Measurements from ENCODE around the genes AGTR1, CPB1 and GYG1.

DNA sequence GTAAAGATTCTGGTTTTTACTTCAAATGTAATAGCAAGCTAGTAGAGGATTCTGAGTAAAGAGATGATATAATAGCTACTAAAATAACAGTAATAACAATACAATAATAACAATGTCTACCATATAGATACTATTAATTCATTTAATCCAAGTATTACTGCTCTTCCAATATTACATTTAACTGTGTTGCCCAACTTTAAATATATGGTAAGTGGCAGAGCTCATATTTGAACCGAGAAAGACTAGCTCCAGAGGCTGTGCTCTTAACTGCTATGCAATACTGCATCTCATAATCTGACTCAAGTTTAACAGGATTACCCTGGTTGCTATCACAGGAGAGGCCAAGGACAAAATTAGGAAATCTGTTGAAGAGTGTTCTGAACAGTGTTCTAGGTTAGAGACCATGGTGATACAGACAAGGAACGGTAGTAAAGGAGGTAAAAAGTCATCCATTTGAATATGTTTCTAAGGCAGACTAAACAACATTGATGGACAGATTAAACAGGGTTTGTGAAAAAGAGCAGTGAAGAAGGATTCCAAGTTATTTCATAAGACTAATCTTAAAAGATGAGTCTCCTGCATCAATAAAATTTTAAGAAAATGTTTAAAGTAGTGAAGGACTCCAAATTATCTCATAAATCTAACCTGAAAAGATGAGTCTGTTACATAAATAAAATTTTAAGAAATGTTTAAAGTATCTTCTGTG lies 22.1 kb downstream of the PLOD2 start:
- CAGE, long polyA plus RNA = no peak
- RRBS = no CpG with 5 or more reads among the region's 2 CpGs

DNA sequence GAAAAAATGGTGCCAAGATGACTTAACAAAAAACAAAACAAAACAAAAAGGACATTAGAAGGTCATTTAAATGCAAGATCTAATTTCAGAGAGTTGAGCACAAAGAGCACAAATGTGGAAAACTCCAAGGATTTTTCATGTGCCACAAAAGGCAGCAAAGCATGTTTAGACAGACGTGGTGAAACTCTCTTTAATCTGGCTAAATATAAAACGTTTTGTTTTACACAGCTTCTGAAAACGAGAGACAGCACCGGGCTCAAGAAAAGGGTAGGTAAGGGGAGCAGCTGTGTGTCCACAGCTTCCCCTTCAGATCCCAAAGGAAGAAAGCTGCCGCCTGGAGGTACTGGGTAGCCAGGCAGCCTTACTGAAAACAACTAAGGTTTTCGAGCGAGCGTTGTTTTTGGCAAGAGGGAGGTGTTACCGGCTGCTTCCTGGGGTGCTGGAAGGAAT lies 953 bp downstream of the PLOD2 start:
- CAGE, long polyA plus RNA = no peak
- RRBS = no CpG with 5 or more reads among the region's 9 CpGs

DNA sequence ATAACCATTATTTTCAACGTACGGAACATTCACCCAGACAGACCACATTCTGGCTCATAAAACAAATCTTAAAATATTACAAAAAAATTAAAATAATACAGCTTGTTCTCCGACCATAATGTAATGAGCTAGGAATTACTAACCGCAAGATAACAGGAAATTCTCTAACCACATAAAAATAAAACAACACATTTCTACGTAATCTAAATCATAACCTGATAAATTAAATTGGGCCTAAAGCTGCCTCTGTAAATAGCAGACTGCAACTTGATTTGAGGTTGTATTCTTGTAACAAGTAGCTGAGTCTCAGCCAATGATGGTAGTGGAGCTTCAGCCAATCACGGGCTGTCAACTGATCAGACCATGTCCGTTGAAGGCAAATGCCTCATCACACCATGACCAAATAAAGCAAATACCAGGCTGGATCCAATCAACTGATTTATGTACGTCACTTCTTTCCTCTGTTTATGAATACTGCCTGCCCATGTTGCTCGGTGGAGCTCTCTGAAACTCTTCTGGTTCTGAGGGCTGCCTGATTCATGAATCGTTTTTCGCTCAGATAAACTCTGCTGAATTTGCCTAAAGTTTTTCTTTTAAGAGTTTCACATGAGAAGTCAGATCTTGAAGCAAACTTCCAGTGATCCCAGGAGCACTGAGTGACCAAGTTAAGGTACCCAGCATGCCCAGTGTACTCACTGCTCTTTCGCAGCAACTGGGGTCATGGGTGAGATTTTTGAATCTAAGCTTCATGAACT lies 9.0 kb downstream of the PLSCR4 start:
- CAGE, long polyA plus RNA = no peak
- RRBS = no CpG with 5 or more reads among the region's 12 CpGs

DNA sequence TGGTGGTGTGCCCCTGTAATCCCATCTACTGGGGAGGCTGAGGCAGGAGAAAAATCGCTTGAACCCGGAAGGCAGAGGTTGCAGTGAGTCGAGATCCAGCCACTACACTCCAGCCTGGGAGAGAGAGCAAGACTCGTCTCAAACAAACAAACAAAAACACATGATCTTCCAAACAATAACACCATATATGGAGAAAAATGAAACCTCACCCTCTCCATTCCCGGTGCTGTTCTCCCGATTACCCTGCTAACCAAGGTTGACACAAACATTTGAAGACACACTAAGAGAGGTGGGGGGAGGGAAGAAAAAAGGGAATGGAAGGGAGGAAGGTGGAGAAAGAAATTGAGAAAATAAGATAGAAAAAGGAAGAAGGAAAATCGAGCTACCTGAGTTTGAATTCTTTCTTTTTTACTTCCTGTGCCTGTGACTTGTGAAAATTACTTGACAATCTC lies 1.1 kb upstream of the PLSCR2 start:
- CAGE, long polyA plus RNA = no peak
- RRBS = no CpG with 5 or more reads among the region's 7 CpGs

DNA sequence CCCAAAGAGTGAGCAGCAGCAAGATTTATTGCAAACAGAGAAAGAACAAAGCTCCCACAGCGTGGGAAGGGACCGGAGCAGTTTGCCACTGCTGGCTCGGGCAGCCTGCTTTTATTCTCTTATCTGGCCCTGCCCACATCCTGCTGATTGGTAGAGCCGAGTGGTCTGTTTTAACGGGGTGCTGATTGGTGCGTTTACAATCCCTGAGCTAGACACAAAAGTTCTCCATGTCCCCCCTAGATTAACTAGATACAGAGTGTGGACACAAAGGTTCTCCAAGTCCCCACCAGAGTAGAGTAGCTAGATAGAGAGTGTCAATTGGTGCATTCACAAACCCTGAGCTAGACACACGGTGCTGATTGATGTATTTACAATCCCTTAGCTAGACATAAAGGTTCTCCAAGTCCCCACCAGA lies 161.2 kb downstream of the ZIC4 start:
- CAGE, long polyA plus RNA = no peak
- RRBS = no CpG with 5 or more reads among the region's 7 CpGs

GRCh38 chr3:147370895-147371832 lies 35.2 kb downstream of the ZIC4 start:
- CAGE, long polyA plus RNA = no peak
- RRBS = no CpG with 5 or more reads among the region's 21 CpGs

GRCh38 chr3:147409069-147409259 lies 201 bp upstream of the ZIC1 start:
- CAGE, long polyA plus RNA = no peak
- RRBS = no CpG with 5 or more reads among the region's 15 CpGs

DNA sequence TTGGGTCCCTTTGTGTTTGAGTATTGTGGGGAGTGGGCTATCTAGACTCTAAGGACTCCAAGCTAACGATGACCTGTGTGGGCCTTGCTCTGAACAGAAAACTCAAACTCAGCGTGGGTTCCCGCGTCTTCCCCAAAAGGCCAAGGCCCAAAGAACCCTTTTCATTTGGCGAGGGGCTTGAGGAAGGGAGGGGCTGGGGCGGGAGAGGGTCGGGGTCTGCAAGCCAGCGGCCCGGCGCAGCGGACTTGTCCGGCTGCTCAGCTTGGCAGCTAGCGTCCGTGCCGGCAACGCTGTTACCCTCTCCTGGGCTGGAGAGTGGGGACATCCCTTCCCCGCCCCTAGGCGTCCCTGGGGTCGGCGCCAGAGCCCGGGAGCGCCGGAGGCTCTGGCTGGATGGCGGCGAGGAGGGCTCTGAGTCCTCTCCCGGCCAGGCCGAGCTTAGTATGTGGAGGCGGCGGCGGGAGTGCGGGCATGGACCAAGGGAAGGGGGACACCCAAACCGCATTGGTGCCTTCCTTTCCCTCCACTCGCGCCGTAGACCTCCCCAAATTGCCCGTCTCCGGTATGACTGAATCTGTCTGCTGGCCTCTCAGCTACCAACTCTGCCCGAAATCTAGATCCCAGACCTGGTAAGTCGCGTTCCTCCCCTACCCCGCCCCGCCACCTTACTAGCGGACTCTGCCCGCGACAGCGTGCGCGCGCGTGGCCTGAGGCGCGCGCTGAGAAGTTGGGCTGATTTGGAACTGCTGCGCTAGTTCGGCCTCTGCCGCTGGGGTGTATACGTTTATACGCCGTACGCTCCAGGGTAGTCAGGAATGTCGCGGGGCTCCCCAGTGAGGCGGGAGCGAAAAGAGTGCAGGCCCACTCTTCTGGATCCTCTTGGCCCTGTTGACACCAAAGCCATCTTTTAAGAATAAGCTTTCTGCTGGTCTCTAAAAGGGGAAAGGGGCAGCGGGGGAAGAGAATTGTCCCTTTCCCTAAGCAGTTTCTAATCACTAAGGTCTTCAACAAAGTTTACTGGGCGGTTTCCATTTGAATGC lies 12.1 kb downstream of the ZIC1 start:
- CAGE, long polyA plus RNA = no peak
- RRBS = 8% methylated on average over 10 of the region's 66 CpGs

GRCh38 chr3:147424266-147424737 lies 15.1 kb downstream of the ZIC1 start:
- CAGE, long polyA plus RNA = no peak
- RRBS = 43% methylated on average over 14 of the region's 25 CpGs

- CAGE, long polyA plus RNA = no peak
- RRBS = 3% methylated on average over 27 of the region's 66 CpGs
Observed at GRCh38 chr3:148697329-148698334, at the start of gene AGTR1. TSS of gene AGTR1 (plus strand) at chr3:148697903.

- CAGE, long polyA plus RNA = no peak
Observed at GRCh38 chr3:148735145-148735559, 37.4 kb downstream of the AGTR1 start.

DNA sequence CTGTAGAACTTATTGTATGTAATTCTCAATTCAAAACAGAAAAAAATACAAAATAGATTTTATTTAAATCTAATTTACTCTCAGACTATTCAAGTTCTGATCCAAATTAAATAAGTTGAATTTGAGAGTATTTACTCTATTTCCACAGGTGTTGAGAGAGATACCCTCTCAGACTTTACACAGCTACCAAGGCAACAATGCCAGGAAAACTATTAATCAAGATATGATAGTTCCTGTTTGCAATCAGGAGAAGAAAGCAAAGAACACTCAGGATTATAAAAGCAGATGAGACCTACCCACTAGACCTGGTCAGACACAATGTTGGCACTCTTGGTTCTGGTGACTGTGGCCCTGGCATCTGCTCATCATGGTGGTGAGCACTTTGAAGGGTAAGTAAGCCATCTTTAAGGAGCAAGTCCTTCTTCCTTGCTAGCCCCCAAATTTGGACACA lies at the start of gene CPB1:
Gene CPB1 (plus strand): TSS at position 306 of the 451 bp plus-strand sequence.
- CAGE, long polyA plus RNA = no peak

- CAGE, long polyA plus RNA = no peak
- RRBS = no CpG with 5 or more reads among the region's 10 CpGs
Observed at GRCh38 chr3:148955593-148956277, 35.6 kb upstream of the GYG1 start.

GRCh38 chr3:148991121-148991684 lies at the start of gene GYG1:
TSS of gene GYG1 (plus strand) at chr3:148991540.
- CAGE, long polyA plus RNA = start-site peak on the plus strand at chr3:148991454-148991620, 1,015 and 739 reads in 2 replicates
- RRBS = under 1% methylated on average over 13 of the region's 58 CpGs

GRCh38 chr3:148993950-148994407 lies 2.6 kb downstream of the GYG1 start:
- CAGE, long polyA plus RNA = no peak
- RRBS = no CpG with 5 or more reads among the region's 6 CpGs

DNA sequence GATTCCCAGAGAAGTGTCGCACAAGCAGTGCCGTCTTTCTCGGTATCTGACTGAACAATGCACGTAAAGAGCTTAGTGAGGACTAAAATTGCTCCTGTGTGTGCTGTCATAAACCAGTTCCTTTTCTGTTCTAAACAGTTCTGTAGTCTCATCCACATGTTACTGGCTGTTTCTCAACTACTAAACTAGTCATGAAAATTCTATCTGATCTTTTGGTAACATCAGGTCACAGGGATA lies 25.5 kb downstream of the GYG1 start:
- CAGE, long polyA plus RNA = no peak
- RRBS = no CpG with 5 or more reads among the region's 4 CpGs

DNA sequence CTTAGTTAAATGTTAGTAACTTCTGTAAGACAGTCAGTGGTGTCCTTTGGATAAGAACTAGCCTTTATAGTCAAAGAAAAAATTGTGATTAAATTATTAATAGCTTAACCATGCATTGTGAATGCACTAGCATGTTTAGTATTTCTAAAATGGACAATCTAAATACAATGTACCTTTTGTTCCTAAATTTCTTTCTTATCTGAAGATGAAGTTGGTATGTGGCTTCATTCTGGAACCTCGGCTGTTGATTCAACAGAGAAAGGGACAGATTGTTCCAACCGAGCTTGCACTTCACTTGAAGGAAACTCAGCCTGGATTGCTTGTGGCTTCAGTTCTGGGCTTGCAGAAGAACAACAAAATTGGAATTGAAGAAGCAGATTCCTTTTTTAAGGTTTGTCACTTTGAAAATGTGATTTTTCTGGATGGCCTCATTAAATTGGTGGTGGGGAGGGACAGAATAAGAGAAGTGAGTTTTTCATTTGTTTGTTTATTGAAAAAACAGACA lies 32.6 kb downstream of the HPS3 start:
- CAGE, long polyA plus RNA = no peak
- RRBS = no CpG with 5 or more reads among the region's 2 CpGs

- CAGE, long polyA plus RNA = no peak
- RRBS = no CpG with 5 or more reads among the region's 7 CpGs
Observed at GRCh38 chr3:149179855-149180616, 41.6 kb downstream of the CP start.

DNA sequence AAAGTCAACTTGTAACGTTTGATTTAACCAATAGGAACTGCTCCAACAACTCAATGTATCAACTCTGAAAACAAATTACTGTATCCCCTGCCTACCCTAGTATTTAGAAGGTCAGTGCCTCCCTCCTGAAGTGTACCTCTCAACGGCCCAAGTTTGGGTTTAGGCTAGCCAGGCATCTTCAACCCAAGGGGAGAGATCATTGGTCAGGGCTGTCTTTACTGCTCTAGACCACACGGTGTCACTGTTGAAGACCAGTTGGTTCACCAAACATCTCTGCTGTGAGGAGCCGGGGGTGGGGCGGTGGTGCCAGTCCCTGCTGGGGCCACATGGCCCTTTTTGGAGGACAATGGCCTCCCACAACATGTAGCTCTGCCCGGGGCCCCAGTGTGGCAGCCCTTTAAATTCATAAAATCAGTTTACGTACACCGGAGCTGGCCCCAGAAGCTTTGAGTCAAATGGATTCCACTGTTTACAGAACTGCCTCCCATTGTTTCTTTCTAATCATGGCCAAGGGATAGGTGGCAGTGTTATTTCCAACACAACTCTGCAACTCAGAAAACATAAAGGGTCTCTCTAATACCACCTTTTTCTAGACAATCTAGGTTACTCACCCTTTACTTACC lies 19.1 kb upstream of the TM4SF18 start:
- CAGE, long polyA plus RNA = no peak
- RRBS = 42% methylated on average over 5 of the region's 8 CpGs

GRCh38 chr3:149437721-149438182 lies 36.7 kb upstream of the TM4SF4 start:
- CAGE, long polyA plus RNA = no peak
- RRBS = no CpG with 5 or more reads among the region's 1 CpG